Pericardium (tissue), 1 donor: ENCODE results near the genes TEX51 and CYP27C1.

DNA sequence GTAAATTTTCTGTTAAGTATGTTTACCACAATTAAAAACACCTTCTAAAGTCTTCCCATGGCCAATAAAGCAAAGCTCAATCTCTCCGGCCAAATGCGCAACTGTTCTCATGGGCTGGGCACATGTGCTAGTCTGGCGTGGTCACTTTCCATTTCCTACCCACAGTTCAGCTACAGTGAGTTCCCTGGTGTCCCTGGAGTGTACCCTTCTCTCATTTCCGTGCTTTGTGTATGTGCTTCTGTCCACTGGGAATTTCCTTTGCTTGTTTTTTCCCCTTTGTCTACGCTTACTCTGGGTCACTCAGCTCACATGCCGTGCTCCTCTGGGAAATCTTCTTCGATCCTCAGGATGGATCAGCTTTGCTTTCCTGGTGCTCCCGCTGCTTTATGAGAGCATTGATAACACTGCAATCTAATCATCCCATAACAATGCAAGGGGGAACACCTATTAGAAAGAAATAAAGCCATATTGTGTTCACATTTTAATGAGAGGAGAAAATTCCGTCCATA lies 69.6 kb upstream of the GYPC start:
- RRBS: no CpG with 5 or more reads among the region's 9 CpGs

GRCh38 chr2:126595365-126595760 lies 60.6 kb upstream of the GYPC start:
- RRBS: no CpG with 5 or more reads among the region's 3 CpGs

DNA sequence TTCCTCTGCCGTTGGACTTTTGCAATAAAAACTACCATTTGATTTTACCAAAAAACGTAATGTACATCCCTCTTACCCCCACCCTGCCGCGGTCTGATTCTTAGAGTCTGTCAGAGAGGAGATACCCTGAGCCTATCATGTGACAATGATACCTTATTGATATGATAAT lies 887 bp downstream of the GYPC start:
- RRBS: no CpG with 5 or more reads among the region's 4 CpGs

- RRBS: no CpG with 5 or more reads among the region's 10 CpGs
Measured at GRCh38 chr2:126831414-126832040, 67.2 kb upstream of the TEX51 start.

DNA sequence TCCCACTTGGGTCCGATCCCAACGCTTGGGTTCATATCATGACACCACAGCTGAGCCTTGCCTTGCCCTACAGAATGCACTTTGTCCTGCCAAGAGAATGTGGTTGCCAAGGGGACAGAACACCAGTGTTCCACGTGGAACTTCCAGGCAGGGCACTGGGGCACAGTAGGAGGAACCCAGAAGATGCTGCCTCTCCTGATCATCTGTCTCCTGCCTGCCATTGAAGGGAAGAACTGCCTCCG lies at the start of gene TEX51:
Gene TEX51, plus strand, starts transcription at position 155 of the 242 bp plus-strand sequence.
- RRBS: no CpG with 5 or more reads among the region's 4 CpGs

GRCh38 chr2:127070602-127071117 lies 36.3 kb downstream of the BIN1 start:
- RRBS: no CpG with 5 or more reads among the region's 14 CpGs

- RRBS: 76% methylated on average over 4 of the region's 21 CpGs
Measured at GRCh38 chr2:127076496-127077612, 30.1 kb downstream of the BIN1 start.

- RRBS: no CpG with 5 or more reads among the region's 1 CpG
Measured at GRCh38 chr2:127128314-127128530, 21.3 kb upstream of the BIN1 start.

DNA sequence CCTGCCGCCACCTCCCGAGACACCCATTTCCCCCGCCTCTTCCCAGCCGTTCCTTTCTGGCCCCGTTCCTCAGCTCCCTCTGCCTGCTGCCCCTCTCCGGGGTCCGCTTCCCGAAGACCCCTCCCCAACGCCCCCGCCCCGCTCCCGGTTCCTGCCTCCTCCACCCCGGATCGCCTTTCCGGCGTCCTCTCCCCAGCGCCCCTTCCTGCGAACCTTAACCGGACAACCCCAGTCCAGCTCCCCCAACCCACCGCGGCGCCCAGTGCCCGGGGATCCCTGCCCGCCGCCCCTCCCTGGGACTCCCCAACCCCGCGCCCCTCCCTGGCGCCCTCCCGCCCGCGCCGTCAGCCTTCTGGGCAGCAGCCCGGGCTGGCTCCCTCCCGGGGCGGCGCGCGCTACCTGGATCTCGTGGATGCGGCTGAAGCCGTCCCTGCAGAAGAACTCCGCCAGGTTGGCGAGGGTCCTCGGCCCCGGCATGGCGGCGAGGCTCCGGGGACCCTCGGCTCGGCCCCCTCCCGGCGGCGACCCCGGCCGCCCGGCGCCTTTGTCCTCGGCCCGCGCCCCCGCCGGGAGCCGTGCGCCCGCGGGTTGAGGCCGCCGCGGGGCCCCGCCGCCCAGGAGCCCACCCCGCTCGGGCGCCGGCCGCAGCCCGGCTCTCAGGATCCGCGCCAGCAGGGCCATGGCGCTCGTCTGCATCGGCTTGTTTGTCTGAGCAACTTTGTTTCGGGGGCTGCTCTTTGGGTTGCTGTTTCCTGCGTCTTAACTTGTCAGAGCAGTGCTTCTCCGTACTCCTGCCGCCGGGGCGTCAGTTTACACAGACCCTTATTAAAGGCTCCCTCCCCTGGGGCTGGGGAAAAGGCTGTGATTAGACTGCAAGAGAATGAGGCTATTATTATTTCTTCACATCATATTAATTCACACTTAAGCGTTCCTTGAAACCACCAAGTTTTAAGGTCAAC lies at the start of gene CYP27C1:
Gene CYP27C1, minus strand, starts transcription at position 710 of the 959 bp plus-strand sequence.
- RRBS: 2% methylated on average over 46 of the region's 89 CpGs

- RRBS: no CpG with 5 or more reads among the region's 6 CpGs
Measured at GRCh38 chr2:127304450-127305871, 11.0 kb upstream of the ERCC3 start.

DNA sequence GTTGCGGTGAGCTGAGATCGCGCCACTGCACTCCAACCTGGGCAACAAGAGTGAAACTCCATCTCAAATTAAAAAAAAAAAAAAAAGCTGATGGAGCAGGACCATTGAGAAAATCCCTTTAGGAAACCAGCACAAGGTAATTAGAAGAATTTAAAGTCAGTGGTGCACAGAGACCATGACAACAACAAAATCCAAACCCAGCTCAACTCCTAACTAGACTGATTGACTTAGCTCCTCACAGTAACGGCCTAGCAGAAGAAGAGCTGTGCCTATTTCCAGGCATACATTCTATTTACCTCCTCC lies 25.8 kb upstream of the ERCC3 start:
- RRBS: no CpG with 5 or more reads among the region's 4 CpGs

- RRBS: no CpG with 5 or more reads among the region's 3 CpGs
Measured at GRCh38 chr2:127384231-127384703, 3.5 kb downstream of the MAP3K2 start.

DNA sequence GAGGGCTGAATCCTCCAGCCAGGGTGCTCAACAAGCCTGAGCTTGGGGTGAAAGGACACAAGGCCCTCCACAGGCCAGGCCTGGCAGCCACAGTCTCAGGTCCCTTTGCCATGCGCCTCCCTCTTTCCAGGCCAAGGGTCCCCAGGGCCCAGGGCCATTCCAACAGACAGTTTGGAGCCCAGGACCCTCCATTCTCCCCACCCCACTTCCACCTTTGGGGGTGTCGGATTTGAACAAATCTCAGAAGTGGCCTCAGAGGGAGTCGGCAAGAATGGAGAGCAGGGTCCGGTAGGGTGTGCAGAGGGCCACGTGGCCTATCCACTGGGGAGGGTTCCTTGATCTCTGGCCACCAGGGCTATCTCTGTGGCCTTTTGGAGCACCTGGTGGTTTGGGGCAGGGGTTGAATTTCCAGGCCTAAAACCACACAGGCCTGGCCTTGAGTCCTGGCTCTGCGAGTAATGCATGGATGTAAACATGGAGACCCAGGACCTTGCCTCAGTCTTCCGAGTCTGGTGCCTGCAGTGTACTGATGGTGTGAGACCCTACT lies 416 bp downstream of the PROC start:
- RRBS: no CpG with 5 or more reads among the region's 7 CpGs

DNA sequence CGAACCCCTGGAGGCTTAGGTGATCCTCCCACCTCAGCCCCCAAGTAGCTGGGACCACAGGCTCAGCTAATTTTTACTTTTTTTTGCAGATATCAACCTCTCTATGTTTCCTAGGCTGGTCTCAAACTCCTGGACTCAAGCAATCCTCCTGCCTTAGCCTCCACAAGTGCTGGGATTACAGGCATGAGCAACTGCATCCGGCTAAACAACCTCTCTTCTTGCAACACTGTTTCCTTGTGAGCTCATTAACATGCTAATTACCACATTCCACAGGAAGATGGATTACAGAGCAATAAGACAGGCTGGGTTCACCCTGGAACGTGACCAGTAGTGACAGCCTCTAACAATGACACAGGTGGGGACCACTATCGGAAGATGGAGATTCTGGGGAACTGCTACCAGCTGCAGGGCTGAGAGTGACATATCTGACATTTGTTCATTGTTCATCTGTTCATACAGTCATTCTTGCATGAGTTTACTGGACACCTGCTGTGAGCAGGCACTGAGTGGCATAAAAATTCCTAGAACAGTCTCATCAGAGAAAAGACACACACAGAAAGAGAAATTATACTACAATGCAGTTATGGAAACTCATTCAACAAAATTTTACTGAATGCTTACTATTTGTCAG lies 37.4 kb downstream of the PROC start:
- RRBS: no CpG with 5 or more reads among the region's 4 CpGs

GRCh38 chr2:127514212-127514994 lies 11.9 kb downstream of the IWS1 start:
- RRBS: no CpG with 5 or more reads among the region's 24 CpGs

DNA sequence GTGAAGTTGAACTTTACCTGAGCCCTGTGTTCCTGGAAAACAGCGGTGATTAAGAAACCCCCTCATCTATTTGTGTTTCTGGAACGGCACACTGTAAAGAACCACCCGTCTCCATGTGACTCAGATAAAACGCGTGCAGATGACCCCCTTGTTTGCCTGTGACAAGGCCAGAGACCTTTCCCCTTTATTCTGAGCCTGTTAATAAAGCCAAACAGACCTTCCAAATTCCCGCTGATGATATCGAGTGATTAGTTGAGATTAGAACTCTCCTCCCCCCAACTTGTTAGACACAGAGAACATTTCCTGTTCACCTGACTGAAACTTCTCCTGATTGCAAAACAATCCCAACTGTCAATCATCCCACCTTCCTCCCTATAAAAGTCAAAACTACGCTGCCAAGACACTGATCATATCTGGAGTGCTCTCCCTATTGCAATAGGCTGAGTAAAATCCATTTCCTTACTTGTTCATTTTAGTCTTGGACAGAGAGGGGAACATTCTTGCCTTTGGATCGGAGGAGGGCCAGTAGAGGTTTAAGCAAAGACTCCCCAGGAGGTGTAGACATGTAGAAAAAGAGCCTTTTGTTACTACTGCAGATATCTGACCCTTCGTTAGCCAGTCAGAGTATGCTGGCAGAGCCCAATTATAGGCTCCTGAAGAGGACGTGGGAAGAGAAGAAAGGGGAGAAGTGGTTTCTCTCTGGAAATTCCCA lies 937 bp upstream of the IWS1 start:
- RRBS: no CpG with 5 or more reads among the region's 11 CpGs

DNA sequence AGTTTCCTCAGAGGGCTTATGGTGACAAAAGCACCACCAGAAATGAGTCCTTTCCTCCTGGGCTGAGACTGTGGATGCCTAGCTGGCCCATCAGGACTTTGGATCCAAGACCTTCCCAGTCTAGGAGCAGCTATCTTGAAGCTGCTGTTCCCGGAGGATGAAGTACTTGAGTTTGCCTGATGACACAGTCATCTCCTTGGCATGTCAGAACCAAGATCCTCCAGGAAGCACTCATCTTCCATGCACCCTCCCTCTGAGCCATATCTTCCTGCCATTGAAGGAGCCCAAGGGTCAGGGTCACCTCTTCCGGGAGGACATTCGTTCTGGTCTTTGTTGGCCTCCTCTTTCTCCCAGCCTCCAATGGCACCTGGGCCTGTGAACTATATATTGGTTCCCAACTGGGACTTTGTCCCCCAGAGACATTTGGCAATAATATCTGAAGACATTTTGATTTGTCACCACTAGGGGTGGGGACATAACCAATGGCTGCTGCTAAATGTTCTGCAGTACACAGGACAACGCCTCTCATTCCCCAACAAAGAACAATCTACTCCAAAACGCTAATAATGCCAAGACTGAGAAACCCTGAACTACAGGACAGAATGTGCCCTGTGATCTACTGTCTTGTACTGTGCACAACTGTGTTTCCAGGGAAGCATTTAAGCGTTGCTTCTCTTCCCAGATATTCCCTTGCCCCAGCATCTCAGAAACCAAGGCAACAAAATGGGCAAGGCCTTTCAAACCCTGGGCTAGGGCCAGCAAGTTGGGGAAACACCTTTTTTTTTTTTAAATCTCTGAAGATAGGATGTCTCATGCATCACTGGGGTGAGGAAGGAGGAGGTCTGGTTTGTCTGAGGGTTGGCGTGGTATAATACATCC lies 4.1 kb upstream of the MYO7B start:
- RRBS: no CpG with 5 or more reads among the region's 7 CpGs

GRCh38 chr2:127536819-127537173 lies 1.3 kb downstream of the MYO7B start:
- RRBS: no CpG with 5 or more reads among the region's 5 CpGs

DNA sequence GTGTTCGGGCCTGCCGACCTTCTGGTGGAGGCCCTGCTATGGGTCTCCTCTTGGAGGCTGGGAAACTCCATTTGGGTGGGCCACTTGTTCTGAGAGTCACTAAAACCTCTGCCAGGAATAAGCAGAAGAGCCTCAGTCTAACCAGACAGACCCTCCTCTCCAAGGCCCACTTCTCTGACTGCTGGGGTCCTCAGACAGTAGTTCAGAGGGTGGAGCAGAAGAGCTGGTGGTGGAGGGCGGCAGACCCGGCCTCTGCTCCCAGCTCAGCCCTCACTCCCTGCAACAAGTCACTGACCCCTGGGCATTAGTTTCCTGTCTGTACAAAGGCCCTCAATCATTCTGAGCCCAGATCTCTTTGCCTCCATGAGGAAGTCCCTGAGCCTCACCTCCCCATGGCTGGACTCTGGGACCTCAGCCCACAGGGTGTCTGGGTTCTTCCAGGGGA lies 48.9 kb downstream of the MYO7B start:
- RRBS: no CpG with 5 or more reads among the region's 4 CpGs

- RRBS: no CpG with 5 or more reads among the region's 10 CpGs
Measured at GRCh38 chr2:127635417-127635782, 10.6 kb upstream of the GPR17 start.